ENCODE measurements around the genes PATL2, TERB2, SLC28A2 and C15orf48.

DNA sequence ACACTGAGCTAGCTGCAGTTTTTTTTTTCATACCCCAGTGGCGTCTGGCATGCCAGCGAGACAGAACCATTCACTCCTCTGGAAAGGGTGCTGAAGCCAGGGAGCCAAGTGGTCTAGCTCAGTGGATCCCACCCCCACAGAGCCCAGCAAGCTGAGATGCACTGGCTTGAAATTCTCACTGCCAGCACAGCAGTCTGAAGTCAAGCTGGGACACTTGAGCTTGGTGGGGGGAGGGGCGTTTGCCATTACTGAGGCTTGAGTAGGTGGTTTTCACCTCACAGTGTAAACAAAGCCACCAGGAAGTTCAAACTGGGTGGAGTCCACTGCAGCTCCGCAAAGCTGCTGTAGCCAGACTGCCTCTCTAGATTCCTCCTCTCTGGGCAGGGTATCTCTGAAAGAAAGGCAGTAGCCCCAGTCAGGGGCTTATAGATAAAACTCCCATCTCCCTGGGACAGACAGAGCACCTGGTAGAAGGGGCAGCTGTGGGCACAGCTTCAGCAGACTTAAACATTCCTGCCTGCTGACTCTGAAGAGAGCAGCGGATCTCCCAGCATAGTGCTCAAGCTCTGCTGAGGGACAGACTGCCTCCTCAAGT is 19.8 kb upstream of the SPG11 start:
- PRO-cap = no peak

DNA sequence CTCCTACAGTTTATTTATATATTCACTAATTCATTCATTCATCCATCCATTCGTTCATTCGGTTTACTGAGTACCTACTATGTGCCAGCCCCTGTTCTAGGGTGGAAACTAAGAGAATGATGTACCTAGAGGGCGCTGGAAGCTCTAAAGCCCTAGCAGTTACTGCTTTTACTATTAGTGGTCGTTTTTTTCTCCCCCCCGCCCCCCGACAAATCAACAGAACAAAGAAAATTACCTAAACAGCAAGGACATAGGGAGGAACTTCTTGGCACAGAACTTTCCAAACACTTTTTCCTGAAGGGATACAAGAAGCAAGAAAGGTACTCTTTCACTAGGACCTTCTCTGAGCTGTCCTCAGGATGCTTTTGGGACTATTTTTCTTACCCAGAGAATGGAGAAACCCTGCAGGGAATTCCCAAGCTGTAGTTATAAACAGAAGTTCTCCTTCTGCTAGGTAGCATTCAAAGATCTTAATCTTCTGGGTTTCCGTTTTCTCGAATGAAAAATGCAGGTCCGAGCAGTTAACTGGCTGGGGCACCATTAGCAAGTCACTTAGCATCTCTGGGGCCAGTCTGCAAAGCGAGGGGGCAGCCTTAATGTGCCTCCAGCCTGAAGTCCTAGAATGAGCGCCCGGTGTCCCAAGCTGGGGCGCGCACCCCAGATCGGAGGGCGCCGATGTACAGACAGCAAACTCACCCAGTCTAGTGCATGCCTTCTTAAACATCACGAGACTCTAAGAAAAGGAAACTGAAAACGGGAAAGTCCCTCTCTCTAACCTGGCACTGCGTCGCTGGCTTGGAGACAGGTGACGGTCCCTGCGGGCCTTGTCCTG is at the start of gene PATL2:
TSS of gene PATL2 (minus strand) at position 688 of the 832 bp plus-strand sequence.
- PRO-cap = bidirectional peak, plus-strand start outside the sequence, minus-strand start at position 706 of the sequence

GRCh38 chr15:44720100-44720176 is 8.6 kb downstream of the B2M start:
- PRO-cap = no peak

DNA sequence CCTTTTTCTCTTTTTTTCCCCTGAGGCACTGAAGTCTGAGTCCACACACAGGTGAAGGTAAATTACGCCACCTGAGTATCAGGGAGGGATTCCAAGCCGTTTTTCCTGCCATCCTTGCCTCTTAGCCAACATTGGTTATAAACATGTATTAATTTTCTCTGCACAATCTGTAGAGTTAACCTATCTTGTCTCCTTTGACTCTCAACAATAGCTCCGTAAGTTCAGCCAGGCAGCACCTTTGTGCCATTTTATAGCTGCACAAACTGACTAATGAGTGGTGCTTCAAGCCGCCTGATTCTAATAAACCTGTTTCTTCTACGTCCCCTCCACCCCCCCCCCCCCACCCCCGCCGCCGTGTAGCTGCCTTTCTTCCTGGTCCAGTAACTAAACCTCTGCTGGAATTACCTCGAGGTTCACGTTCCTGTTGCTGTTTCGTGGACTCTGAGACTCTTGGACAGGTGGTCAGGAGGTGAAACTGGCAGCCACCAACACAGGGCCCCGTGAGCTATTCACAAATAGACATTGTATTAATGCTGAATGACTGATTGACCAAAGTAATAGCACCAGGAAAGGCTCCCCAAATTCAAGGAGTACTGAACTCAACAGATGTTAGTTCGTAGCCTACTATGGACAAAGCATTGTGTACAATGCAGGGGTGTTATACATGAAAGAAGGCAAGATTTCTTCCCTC is 73.8 kb downstream of the TRIM69 start:
- PRO-cap = no peak

GRCh38 chr15:44811405-44812699 is 75.5 kb downstream of the TRIM69 start:
- PRO-cap = no peak

GRCh38 chr15:44956501-44956882 is at the start of gene TERB2:
Gene TERB2 (plus strand): TSS chr15:44956687.
- PRO-cap = no peak

DNA sequence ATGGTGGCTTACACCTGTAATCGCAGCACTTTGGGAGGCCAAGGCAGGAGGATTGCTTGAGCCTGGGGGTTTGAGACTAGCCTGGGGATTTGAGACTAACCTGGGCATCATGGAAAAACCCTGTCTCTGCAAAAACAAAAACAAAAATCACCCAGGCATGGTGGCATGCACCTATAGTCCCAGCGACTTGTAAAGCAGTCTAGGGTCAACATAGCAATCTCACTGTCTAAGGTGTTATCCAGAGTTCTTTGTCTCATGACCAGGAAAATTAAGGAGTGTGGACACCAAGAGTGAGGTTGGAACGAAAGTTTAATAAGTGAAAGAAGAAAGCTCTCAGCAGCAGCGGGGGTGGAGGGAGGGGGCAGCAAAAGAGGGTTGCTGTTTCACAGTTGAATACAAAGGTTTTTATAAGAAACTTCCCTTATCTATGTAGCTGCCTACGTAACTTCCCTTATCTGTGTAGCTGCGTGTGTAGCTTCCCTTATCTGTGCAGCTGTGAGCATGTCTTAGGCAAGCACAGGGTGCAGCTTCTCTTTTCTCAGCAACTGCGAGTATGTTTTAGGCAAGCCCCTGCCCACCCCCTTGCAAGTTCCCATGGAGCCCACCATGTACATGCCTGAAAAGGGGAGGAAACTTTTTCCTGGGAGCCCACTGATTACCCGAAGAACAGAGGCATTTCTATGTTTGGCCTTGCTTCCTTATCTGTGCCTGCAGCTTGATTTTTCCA is 25.6 kb downstream of the SORD start:
- PRO-cap = no peak

DNA sequence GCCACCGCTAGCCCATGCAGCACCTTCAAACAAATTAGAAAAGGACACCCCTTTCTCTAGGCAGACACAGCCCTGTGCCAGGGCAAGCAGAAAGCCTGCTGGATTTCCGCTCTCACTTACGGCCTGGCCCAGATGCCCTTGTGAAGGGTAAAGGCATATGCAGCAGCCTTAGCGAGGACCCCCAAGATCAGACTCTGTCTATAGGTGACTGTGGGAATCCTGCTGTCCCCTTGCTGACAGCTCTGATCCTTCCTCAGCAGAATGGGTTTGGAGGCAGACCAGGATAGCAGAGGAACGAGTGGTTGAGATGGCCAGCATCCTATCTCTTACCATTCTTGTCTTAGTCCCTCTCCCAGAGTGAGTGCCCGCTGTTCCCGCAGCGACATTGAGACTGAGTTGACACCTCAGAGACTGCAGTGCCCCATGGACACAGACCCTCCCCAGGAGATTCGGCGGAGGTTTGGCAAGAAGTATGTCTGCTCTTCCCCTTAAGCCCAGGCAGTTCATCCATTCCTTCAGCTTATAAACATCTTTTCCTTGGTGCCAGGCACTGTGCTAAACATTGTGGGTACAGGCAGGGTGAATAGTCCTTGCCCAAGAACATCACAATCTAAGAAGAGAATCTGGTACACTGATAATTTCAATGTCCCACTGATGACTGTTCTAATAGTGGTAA is 21.1 kb downstream of the DUOX1 start:
- PRO-cap = no peak

- PRO-cap = no peak
Observed at GRCh38 chr15:45156911-45157773, 27.3 kb downstream of the DUOX1 start.

DNA sequence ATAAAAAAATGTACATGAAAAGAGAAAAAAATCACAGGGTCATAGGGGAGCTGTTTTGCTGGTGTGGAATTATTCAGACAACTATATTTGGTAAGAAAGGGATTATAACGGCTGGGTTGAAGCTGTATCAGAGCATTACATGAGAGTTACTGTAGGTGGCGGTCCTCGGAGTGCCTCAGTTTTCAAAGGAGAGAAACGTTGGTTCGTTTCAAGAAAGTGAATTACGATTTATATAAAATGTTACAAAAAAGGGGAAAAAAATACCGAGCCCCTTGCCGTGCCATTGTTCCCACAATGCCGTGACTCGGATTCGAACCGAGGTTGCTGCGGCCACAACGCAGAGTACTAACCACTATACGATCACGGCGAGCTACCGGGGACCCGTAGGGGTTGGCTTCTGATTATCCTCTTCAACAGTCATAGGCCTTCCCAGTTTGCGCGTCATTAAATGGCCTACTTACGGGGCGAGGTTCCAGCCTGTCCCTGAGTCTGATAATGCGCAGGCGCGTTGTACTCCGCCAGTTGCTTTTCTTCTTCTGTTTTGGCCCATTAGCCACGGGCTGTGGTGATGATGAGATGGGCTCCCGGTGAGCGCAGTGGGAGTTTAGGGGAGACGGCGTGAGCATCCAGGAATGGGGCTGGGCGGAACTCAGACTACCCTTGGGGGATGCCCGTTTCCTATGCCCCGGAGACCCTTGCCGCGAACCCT is 10.7 kb upstream of the SHF start:
- PRO-cap = bidirectional peak, plus-strand start at position 549 of the sequence, minus-strand start at position 310 of the sequence

GRCh38 chr15:45251873-45252308 is at the start of gene SLC28A2:
Gene SLC28A2 (plus strand): TSS chr15:45252234.
- PRO-cap = no peak

DNA sequence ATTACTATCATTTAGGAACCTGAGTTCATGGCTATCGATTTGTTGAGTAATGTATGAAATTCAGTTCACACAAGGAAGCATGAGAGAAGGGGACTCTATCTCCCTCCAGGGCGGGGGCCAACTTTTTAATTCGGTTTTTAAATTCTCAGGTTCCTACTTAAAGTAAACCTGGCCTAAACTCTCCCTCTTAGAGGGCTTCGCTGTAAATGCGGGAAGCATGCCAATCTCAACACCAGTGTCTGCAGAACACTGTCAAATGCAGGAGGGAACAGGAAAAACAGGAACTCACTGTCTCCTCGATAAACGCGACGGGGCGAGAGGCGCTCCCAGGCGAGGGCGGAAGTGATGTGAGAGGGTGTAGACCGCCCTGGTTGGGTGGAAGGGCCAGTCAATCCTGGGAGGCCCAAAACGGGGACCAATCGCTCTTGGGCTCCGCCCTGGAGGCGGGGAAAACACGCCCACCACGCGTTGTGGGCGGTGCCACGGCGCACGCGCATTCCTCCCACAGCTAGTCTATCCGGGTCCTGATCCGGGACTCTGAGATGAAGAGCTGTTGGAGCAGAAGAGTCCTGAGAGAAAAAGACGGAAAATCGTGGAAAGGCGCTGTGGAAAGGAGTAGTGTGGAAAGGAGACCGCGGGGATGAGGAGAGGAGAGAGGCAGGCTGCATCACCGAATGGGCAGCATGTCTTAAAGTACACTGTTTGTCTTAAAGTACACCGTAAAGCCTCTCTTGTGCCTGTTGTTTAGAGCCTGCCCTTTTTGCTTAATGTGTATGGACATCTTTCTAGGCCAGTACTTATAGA is 27.1 kb downstream of the SLC28A2 start:
- PRO-cap = bidirectional peak, plus-strand start at position 540 of the sequence, minus-strand start at position 260 of the sequence

DNA sequence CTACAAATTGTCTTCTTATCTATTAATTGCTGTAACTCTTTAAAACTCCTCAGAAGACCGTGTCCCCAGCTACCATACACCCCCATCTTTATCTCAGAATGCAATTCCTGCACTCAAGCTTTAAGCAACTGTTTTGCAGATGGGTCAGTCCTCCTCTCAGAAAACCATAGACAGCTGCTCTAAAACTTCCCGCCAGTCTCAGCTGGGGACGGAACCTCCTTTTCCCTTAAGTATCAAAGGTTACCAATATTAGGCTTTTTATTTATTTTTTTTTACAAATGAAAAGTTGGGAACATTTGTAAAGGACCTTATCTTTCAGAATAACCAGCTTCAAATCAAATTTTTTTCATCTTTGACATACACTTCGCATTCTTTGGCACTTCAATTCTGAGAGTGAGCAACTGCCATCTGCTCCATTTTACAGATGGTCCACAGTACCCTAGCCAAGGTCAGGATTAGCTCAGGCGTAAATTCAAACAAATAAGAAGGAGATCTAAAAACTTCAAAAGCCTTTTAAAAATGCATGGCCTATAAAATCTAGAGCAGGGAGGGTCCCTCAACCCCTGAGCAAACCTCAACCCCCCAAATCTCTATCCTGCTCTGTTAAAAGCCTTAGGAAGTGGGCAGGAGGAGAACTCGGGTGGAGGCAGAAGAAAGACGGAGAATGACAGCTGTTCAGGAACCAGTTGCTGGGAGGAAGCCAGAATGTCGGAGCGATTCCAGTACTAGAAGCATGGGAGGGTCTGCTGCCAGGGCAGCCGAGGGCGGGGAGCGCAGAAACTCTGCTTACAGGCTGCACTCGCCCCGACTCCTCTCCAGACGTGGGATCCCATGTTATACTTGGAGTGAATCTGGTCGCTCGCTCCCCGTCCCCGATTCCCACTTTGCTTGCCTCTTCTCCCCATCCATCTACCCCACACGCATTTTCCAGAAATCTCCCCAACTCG is 1.1 kb downstream of the GATM start:
- PRO-cap = unidirectional peak, plus-strand start at position 195 of the sequence

GRCh38 chr15:45397077-45397770 is 4.9 kb upstream of the SPATA5L1 start:
- PRO-cap = no peak

DNA sequence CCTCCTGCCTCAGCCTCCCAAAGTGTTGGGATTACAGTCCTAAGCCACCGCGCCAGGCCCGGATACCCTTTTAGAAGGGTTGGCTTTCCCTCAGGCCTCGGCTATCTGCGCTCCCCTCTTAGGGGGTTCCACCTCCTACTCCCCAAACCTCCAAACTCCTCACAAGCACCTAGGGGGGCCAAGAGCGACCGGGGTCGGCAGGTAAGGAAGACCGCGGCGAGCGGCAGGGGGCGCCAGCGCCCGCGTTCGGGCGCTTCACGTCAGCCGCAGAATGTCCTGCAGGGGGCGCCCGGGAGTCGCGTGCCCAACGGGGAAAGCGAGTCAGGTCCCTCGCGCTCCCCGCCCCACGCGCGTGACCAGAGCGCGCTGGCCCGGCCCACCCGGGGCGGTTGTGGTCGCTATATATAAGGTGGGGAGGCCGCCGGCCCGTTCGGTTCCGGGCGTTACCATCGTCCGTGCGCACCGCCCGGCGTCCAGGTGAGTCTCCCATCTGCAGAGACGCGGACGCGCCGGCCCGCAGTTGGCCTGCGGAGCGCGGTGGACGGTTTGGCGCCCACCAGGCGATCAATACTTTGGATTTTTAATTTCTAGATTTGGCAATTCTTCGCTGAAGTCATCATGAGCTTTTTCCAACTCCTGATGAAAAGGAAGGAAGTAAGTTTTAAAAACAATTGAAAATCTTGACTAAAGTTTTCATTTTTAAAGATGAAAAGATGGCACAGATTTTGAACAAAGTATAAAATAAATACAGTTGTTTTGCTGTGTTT is at the start of gene C15orf48:
TSS of gene C15orf48 (plus strand) at position 432 of the 767 bp plus-strand sequence.
- PRO-cap = no peak

DNA sequence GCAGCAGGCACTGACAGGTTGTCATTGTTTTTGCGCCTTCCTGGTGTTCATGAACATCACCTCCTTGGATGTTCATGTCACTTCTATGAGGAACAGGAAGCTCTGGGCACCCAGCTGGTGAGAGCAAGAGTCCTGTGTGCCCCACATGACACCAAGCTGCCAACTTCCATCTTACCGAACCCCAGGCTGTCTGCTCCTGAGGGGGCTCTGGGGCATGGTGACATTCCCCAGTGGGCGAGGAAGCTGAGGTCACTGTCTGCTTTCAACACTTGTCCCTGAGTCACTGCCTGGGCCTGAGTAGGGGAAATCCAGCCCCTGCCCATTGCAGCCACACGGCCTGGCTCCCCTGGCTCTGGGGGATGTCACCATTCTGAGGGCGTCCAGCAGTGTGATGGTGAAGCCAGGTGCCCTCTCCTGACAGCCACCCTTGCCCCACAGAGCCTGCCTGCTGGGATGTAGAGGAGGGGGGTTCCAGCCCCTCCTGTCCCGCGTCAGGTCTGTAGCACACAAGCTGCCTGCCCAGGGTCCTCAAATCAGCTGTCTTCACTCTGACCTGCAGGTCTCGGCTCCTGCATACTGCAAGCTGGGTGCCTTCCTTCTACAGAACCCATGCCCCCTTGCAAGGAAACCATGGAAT is 17.7 kb downstream of the C15orf48 start:
- PRO-cap = no peak

- PRO-cap = no peak
Observed at GRCh38 chr15:45448627-45449184, 18.3 kb downstream of the C15orf48 start.

- PRO-cap = no peak
Observed at GRCh38 chr15:45648440-45649286, 13.8 kb downstream of the SQOR start.

- PRO-cap = no peak
Observed at GRCh38 chr15:45704358-45705280, 69.8 kb downstream of the SQOR start.

GRCh38 chr15:45919650-45920038 is 284.8 kb downstream of the SQOR start:
- PRO-cap = no peak

All from tibial artery (tissue), 1 donor.